LUHMES (cell line): Measurements from ENCODE around the gene DPH6.

GRCh38 chr15:31373690-31374980 is 47.5 kb downstream of the KLF13 start:
- PRO-cap, result no peak

GRCh38 chr15:31376402-31377540 is 50.1 kb downstream of the KLF13 start:
- PRO-cap, result no peak

DNA sequence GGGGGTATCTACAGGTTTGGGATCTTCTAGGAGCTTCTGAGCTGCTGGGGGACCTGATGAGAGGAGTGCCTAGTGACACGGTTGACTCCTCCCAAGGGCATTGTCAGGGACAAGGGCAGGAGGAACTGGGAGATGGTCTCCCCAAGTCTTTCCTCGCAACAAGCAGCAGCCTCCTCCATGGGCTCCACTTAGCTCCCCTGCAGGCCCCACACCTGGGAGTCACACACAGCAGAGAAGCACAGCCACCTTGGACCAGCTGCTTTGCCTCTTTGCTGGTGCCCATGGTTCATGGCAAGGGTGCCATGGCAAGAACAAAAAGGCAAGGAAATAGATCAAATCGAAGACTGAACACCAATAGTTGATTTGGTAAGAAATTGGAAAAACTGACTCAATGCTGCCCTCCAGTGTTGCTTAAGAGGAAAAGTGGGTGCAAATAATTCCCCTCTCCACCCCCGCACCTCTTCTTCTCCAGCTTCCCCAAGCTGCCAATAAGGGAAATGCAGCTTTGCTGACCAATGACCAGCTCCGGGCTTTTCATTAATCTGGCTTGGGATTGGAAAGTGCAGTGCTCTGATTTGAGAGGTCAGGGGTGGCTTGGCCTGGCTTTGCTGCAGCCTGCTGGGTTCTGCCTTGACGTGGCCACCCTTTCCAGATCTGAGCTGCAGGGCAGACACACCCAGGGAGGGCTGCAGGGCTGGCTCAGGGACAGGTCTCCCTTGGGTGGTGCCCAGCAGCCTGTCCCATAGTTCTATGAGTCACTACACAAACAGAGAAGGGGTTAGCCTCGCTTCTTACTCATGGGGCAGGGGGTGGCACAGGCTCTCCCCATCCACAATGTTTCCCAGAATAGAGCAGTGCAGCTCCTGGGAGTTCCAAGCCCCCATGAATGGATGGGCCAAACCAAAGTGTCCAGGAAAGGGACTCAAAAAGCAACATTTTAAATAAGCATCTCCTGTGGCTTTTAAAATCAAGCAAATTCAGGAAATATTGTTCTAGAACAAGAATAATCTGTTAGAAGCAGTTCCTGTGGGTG is 162.0 kb downstream of the KLF13 start:
- PRO-cap, result no peak

GRCh38 chr15:31490010-31490465 is 163.4 kb downstream of the KLF13 start:
- PRO-cap, result no peak

DNA sequence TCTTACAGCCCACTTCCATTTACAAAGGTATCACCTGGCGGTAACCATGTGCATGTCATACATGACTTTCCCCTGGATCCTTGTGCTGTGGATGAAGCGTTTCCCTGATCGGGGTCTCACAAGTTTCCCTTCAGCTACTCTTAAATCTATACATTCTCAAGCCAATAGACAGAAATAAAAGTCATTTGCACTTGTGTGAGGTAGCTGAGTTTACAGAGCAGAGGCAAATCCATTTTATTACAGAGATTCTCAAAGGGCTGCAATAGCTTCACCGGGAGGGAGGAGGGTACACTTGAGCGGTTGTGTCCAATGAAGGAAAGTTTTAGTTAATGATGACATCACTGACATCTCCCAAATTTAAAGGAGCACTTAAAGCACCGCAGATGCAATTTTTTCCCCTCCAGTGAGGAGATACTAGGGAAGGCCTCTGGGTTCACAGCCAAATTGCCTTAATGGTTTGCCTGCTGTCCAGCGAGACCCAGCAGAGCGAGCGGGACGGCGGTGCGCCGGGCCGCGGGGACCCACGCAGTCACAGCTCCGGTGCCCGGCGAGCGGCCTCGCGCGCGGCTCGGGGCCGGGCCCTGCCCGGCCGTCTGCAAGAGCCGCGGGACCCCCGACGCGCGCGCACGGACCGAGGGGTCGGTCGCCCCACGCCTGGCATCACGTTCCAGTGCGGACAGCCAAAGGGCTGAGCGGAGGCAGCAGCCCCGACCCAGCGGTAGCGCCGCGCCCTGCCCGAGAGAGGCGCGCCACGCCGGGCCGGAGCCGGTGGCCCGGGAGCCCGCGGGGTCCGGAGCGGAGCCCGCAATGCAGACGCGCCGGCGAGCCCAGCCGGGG is 765 bp downstream of the OTUD7A start:
- PRO-cap, result no peak

- PRO-cap, result unidirectional peak, minus-strand start at chr15:32342944
Observed at GRCh38 chr15:32342622-32343256, 60.4 kb downstream of the GOLGA8K start.

DNA sequence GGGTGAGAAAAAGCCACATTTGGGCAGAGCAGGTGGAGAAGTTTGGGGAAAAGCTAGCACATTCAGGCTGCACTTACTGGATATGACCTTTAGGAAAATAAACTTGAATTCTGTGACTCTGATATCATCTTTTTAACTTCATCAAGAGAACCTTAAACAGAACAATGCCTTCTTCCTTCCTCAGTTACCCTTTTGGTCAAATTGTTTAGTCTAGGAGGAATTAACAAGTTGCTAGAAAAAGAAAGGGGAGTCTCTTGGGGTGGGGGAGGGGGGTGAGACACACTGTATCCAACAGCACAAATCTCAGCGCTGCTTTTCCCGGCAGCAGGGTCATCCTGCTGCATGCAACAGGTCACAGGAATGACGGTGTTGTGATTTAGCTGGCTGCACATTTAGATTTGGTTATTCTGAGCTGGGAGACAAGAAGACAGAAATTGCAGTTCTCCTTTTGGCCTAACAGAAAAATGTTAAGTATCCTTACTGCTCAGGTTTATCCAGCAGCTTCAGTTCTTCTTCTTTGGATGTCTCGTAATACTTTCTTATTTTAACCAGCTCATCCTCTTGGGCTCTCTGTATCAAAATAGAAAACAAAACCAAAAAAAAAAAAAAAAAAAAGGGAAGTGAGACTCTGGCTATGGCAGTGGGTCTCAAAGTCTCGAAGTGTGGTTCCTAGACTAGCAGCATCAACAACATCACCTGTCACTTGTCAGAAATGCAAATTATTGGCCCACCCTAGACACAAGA is 190.4 kb downstream of the GREM1 start:
- PRO-cap, result no peak

GRCh38 chr15:33066691-33067254 is 127.7 kb downstream of the FMN1 start:
- PRO-cap, result no peak

- PRO-cap, result no peak
Observed at GRCh38 chr15:33148150-33149055, 46.1 kb downstream of the FMN1 start.

GRCh38 chr15:33530596-33530873 is 219.8 kb downstream of the RYR3 start:
- PRO-cap, result no peak

DNA sequence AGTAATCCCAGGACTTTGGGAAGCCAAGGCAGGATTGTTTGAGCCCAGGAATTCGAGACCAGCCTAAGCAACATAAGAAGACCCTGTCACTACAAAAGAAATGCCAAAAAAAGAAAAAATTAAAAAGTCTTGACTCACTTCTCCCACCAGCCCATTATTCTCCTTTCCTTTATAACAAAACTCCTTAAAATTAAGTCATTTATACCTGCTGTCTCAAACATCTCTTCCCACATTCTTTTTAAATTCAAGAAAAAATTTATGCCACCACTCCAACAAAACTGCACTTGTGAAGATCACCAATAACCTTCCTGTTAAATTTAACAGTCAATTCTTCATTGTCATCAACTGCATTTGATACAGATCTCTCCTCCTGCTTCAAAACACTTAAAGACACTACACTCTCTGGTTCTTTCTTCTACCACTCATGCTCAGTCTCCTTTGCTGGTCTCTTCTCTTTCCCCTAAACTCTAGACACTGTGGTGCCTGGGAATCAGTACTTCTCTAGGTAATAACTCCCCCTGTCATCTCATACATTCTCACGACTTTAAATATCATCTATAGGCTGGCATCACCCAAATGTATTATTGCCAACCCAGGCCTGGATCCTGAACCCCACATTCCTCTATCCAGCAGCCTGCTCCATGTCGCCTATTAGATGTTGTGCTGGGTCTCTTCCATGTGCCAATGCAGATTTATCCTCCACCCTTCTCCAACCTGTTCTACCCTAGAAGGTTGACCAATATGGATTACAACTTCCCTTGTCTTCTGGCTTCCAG is 30.3 kb downstream of the CHRM5 start:
- PRO-cap, result no peak

DNA sequence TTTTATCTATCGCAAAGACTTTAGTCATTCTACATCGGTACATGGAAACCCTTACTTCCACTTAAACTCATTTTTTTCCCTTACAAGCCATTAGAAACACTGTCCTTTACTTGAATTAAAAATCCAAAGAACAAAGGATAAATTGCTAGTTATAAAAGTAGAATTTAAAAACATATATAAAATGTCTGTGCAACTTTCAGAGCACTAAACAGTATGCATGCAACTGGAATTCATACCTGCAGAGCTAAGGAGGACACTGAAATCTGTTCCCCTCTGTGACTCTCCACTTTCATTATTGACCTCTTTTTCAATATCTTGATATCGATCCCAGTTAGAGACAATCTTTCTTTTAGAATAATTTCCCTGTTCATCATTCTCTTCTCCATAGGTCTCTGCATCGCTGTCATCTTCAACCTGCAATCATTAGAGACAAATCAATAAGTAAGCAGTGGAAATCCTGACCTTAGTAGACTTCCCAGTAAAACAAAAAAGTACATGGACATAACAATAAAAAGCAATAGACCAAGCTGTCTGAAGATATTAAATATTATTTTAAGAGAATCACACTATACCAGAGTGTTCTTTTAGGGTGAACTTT is 34.6 kb downstream of the CHRM5 start:
- PRO-cap, result no peak

- PRO-cap, result no peak
Observed at GRCh38 chr15:34291551-34292013, 46.0 kb downstream of the SLC12A6 start.

GRCh38 chr15:34335042-34335586 is 2.5 kb downstream of the SLC12A6 start:
- PRO-cap, result no peak

DNA sequence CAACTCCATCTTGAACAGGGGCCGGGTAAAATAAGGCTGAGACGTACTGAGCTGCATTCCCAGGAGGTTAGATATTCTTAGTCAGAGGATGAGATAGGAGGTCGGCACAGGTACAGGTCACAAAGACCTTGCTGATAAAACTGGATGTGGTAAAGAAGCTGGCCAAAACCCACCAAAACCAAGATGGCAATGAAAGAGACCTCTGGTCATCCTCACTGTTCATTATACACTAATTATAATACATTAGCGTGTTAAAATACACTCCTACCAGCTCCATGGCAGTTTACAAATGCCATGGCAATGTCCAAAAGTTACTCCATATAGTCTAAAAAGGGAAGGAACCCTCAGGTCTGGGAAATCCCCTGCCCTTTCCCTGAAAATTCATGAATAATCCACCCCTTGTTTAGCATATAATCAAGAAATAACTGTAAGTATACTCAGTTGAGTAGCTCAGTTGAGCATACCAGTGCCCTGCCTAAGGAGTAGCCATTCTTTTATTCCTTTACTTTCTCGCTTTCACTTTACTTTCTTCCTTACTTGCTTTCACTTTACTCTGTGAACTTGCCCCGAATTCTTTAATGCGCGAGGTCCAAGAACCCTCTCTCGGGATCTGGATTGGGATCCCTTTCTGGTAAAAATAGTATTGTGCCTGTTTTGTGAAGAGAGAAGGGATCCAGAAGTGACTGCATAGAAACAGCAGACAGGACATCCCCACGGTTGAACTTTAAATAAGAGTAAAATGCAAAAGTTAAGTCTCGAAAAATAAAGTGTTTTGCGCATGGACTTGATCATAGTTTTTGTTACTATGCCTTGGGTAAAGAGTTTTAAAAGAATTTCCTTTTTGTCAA is 73.0 kb upstream of the GOLGA8B start:
- PRO-cap, result no peak

- PRO-cap, result no peak
Observed at GRCh38 chr15:34791865-34792774, 3.2 kb downstream of the ACTC1 start.

GRCh38 chr15:34965905-34966587 is 3.5 kb downstream of the AQR start:
- PRO-cap, result no peak

- PRO-cap, result no peak
Observed at GRCh38 chr15:34978490-34979150, 9.1 kb upstream of the AQR start.

GRCh38 chr15:35058660-35059080 is 26.4 kb downstream of the NANOGP8 start:
- PRO-cap, result no peak

- PRO-cap, result bidirectional peak, plus-strand start at chr15:35546476, minus-strand start at chr15:35546154
Observed at GRCh38 chr15:35545750-35546791, at the start of gene DPH6. Gene DPH6 (minus strand): TSS chr15:35546165.